HGPS cell (cell line): ENCODE measurements around the genes MTMR6, RNF6 and RPL21.

- RRBS, result no CpG with 5 or more reads among the region's 11 CpGs
Observed at GRCh38 chr13:24184843-24185423, 24.4 kb downstream of the SPATA13 start.

DNA sequence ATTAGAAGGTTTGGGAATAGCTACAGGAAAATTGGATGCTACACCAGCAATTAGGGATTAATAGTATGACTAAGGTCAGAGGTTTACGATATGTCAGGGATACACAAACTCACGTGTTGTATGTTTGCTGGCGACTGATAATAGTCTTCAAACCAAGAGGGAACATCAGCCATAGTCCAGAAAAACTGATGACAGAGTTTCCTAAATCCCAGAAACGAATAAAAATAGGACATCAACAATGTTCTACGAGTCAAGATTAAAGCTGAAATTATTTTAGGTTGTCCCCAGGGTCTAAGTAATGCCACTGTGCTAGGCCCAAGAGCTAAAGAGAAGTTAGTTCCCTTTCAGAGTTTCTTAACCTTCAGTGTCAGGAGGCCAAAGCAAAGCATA lies 25.8 kb downstream of the SPATA13 start:
- RRBS, result no CpG with 5 or more reads among the region's 5 CpGs

DNA sequence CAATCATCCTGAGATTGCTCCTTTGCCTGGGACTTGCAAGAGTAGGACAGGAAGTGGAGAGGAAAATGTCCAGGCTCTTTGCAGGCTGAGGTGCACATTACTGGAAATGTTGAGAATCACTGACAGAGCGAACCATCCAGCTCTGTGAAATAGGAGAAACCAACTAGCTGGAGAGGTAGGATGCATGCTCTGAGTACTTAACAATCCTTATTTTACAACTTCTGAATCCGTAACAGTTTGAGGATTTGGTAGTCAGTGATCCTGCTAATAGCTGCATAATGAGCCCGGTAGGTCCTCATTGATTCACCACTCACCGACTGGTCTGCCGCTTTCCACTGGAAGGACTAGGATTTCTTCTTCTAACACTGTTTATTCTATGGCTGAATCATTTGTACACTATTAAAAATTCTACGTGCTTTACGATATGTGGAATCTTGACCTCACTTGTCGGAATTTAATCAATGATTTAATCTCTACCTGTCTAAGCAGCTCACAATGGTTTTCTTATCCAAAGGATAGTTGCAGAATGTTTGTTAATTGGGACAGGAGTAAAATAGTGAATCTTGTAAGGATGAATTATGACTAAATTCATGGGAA lies 33.9 kb downstream of the SPATA13 start:
- RRBS, result no CpG with 5 or more reads among the region's 8 CpGs

DNA sequence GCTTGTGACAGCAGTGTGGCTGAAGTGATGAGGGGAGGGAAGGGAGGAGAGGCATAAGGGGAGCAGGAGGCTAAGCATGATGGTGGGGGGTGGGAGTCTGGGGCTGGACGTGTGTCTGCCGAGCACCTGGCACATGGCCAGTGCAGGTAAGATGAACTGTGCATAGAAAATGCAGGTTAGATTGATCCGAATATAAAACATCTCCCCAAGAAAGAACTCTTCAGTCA lies 27.4 kb upstream of the C1QTNF9 start:
- RRBS, result no CpG with 5 or more reads among the region's 3 CpGs

DNA sequence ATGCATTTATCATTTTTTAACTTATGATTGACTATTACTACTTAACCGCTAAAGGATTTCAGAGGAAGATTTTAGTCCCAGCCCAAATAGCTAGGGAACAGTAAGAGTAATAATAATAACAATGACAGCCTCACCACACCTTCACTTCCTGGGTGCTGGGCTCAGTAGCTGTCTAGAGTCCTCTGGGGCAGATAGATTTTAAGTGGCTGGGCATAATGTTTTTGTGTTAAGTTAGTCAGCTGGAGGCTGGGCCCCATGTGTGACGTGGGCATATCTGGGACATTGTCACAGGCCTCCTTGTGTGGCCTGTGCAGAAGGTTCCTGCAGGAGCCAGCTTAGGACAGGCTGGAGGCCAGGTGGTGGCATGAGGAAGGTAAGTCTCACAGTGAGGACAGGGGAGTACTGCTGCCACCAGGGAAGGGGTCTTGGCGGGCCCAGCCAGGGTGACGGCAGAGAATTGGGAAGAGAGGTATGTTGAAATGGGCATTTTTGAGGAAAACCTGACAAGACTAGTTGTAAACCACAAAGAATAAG lies 19.6 kb upstream of the C1QTNF9 start:
- RRBS, result no CpG with 5 or more reads among the region's 4 CpGs

DNA sequence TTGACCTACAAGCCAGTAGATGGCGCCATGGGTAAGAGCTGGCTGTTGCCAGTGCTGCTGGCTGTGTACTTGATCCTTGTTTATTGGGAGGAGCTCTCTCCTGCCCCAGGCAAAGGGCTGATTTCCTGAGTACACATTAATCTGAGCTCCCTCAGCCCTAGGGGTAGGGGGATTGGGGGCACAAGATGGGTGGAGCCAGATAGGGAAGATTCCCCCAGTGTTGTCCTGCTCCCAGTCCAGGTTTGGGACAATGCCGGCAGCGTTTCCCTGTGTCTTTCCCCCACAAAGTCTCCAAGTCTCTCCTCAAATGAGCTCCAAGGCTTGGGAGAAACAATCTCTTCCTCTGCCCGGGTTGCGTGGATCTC lies 67.9 kb upstream of the PARP4 start:
- RRBS, result no CpG with 5 or more reads among the region's 5 CpGs

DNA sequence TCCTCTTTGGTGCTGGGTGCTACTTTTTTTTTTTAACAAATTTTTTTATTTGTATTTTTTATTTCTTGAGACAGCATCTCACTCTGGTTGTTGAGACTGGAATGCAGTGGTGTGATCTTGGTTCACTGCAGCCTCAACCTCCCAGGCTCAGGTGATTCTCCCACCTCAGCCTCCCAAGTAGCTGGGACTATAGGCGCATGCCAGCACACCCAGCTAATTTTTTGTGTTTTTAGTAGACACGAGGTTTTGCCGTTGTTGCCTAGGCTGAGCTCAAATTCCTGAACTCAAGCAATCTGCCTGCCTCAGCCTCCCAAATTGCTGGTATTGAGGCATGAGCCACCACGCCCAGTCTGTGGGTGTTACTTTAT lies 81.9 kb upstream of the ATP12A start:
- RRBS, result no CpG with 5 or more reads among the region's 4 CpGs

- RRBS, result 72% methylated on average over 4 of the region's 17 CpGs
Observed at GRCh38 chr13:24618308-24619138, 61.7 kb upstream of the ATP12A start.

GRCh38 chr13:25018308-25019204 lies 77.4 kb upstream of the PABPC3 start:
- RRBS, result 5% methylated on average over 5 of the region's 68 CpGs

DNA sequence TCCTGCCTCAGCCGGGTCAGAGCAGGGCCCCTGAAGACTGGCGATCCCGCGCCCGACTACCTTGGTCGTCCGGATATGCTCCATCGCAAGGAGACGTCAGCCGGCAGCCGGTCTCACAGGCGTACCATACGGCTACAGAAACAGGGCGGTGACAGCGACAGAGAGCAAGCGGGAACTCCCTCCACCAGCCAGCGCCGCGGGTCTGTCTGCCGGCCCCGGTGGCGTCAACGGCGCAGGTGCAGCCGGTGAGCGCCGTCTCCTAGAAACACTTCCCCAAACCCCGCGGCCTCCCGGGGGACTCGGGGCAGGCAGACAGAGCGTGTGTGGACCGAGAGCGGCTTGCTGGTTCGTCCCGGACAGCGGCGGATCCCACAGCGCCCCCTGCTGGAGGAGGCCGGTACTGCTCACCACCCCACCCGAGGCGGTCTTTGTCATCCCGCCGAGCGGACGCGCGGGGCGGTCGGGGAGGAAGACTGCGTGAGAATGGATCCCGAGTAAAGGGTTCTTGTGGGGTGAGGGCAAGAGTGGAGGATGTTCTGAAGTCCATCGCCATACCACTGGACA lies at the start of gene MTMR6:
Gene MTMR6, minus strand, starts transcription at position 325 of the 564 bp plus-strand sequence.
- RRBS, result 1% methylated on average over 27 of the region's 53 CpGs

DNA sequence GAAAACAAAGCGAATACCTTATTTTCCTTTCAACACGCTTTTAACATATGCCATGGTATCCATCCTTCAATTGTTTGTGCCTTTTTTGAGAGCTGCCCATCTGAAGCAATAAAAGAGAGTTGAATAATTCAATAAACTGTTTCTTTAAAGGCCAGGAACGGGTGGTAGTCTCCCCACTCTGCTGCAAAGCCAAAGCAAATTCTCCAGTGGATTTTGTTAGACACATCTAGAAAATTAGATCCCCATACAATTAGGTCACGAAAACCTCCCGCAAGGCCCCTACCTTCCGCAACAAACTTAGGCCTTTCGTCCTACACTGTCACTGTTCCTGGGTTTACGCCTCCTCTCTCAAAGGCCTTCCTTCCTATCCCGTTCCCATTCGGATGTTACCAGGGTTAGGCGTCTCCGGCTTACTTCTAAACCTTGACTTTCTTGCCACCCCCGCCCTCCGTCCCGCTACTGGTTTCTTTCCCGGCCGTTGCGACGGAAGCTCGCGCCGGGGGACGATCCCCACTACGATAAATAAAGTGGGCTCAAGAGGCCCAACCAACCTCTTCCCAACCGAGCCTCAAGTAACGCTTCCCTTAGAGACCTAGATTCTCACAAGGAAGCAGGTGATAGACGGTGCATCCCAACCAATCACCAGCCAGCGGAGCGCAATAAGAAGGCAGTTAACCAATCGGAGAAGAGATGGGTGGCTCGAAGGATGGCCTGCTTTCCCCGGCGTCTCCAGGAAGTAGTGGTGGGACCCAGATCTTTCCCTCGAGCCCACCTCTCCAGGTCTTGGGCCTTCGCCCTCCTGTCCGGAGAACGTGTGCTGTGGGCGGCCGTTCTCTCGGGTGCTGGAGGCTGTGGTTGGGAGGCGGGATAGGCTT lies 646 bp downstream of the RNF6 start:
- RRBS, result 2% methylated on average over 14 of the region's 41 CpGs

DNA sequence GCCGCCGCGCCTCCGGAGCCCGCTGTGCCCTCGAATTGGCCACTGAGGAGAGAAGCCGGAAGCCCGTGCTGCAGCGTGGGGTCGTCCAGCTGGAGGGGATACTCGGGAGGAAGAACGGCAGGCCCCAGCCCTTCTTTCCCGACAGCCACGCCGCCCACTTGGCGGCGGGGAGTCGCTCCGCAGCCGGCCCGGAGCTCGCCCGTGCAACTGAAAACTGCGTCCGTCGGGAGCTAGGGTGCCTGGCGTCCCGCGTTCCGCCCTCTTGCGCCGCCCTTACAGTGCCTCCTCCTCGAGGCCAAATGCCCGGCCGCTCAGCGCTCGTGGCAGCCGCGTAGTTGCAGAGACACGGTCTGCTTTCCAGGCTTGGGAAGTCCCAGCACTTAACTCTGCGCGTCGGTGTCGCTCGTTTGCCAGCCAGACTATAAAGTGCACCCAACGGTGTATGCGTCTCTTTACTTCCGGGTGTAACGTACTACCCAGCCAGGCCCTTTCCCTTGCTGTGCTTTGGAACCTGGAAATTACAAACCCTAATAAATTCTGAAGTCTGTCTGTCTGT lies at the start of gene RNF6:
Gene RNF6, minus strand, starts transcription at position 209 of the 556 bp plus-strand sequence.
- RRBS, result 2% methylated on average over 13 of the region's 49 CpGs

- RRBS, result no CpG with 5 or more reads among the region's 10 CpGs
Observed at GRCh38 chr13:26264841-26266393, 11.5 kb downstream of the CDK8 start.

DNA sequence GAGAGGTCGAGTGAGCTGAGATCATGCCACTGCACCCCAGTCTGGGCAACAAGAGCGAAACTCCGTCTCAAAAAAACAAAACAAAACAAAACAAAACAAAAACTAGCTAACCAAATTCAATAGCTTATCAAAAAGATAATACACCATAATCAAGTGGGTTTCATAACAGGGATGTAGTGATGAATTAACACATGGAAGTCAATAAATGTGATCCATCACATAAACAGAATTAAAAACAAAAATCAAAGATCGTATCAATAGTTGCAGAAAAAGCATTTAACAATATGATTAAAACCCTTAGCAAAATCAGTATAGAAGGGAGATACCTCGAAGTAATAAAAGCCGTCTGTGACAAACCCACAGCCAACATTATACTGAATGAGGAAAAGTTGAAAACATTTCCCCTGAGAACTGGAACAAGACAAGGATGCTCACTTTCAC lies 31.3 kb downstream of the CDK8 start:
- RRBS, result no CpG with 5 or more reads among the region's 6 CpGs

DNA sequence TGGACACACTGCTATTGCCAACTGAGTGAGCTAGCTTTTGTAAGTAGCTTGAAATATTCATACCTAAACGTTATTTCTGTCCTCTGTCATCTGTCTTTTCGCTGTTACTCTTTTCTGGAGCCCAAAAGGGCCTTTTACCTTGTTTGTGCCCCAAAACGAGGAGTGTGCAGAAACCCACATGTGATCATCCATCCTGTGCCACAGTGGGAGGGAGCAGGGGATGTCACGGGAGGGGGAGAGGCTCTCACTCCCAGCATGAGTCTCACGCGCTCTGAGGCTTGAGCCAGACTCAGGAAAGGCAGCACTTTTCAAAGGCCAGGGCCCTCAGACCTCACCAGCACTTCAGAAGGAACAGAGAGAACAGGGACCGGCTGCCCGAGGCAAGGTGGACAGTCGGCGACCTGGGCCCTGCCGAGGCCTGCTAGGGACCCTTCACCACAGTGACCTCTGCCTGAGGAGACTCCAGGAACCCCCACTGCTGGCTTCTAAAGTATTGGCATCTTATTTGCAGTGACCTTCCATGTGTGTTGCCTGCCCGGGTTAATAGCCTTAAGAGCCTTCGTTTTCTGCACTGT lies 71.7 kb upstream of the WASF3 start:
- RRBS, result no CpG with 5 or more reads among the region's 13 CpGs

DNA sequence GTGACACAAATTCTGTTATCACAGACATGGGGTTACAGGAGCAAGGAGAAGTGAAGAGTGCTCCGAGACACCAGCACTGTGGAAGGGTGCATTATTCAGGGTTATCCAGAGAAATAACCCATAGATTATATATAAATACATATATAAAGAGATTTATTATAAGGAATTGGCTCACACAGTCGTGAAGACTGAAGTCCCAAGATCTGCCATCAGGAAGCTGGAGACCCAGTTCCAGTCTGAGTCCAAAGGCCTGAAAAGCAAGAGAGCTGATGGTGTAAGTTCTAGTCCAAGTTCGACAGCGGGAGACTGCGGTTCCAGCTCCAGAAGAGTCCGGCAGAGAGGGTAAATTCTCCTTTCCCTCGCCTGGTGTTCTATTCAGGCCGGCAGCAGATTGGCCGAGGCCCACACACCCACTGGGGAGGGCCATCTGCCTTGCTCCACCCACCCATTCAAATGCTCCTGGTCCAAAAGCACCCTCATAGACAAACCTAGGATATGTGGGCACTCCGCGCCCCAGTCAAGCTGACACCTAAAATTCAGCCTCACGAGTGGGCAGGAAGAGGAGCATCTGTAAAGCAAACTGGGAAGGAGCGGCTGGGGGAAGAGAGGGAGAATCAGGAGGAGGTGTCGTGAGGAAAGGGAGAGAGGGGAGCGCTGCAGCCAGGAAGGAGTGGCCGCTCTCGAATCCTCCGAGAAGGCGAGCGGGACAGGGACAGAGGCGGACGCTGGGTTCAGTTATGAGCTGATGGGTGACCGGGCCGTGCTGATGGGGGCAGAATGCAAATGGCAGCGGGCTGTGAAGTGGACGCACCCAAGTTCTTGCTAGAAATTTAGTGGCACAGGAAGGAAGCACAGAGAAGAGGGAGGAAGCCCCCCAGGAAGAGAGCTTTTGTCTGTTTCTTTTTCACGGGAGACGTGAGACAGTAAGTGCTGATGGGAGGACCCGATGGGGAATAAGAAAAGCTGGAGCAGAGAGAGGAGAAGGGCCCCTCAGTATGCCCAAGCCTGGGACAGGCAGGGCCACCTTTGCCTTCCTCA lies 137.0 kb downstream of the USP12 start:
- RRBS, result no CpG with 5 or more reads among the region's 29 CpGs

DNA sequence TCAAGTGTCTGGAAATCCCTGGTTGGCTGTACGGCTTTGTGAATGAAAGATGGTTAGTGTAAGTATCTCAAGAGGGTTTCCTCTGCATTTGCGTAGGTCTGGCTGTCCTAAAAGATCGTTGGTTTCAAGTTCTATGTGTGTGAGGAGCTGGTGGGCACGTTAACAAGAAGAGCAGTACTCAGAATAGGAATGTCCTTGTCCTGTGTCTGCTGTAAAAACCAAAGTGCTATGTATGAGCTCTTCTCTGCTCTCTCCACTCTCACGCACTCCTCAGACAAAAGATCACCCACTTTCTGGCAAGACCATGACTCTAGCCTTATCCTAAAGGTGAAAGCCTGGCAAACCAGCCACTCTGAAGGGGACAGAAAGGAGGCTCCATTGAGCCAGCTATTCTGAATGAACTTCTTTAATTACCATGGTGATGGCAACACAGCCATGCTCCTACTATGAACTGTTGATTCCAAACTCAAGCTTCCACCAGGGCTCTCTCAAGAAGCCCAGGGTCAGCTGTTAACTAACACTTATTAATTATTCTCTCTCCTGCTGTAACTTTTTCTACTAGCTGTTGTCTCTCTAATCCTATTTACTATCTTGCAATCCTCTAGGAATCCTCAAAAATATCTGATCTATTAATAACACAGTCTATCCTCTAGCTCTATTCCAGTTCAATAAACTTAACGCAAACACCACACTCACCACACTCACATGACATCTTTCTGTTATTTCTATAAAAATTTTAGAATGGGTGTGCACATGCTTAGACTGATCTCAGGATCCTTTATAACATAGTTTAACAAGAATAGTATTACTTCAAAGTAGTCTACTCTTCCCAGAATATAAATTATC lies 38.8 kb downstream of the USP12 start:
- RRBS, result no CpG with 5 or more reads among the region's 6 CpGs

DNA sequence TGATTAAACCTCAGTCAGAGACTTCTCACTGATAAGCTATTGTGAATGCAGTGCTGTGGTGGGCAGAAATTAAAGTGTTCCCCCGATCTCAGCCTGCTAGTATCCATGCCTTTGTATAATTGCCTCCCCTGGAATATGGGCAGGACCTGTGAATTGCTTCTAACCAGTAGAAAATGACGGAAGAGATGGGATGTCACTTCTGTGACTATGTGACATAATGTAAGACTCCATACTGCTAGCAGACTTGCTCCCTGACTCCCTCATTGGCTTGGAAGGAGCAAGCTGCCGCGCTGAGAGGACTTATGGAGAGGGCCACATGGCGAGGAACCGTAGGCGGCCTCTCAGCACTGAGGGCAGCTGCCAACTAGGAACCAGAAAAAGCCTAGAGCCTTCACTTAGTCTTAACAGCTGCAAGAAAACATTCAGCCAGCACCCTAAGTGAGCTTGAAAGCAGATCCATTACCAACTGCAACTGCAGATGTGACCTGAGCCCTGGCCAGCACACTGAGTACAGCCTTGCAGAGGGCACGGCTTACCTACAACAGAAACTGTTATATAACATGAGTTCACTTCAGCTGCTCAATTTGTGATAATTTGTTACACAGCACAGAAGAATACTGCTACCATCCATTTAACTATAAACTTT lies 33.9 kb downstream of the USP12 start:
- RRBS, result no CpG with 5 or more reads among the region's 8 CpGs

DNA sequence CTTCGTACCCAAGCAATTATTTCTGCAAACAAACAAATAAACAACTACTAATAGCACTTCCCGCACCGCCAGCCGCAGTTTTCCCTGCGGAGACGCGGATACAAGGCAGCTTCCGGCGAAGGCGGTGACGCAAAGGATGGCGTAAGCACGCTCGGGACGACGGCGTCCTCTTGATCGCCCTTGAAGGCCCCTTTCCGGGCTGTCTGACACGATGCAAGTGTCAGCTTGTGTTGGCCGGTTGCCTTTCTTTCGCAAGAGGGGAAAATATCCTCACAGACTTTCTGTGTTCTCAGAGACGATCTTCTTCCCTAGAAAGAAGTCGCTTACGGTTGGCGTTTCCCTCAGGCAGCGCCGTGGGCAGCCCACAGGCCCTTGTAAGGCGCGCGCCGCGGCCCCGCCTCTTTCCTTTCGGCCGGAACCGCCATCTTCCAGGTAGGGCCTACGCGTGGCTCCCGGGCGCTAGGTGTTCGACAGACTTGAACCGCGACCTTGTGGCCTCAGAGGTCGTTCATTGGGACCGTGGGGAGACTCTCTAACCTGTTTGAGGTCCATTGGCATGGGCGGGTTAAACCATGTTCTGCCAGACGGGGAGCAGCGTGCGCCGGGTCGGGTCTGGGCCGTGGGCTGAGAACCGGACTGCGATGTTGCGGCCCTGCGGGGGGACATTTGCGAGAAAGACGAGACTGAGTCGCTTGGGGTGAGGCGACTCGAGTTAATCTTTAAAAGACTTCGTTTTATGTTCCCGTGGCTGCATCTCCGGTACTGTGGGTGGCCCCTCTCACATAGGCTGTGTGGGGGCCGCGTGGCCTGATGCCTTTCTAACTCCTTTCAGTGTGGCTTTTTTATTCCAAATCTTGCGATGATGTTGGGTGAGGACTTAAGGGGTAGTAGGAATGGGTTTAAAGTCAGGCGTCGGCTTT lies at the start of gene RPL21:
Gene RPL21, plus strand, starts transcription at position 405 of the 920 bp plus-strand sequence.
- RRBS, result under 1% methylated on average over 15 of the region's 70 CpGs

DNA sequence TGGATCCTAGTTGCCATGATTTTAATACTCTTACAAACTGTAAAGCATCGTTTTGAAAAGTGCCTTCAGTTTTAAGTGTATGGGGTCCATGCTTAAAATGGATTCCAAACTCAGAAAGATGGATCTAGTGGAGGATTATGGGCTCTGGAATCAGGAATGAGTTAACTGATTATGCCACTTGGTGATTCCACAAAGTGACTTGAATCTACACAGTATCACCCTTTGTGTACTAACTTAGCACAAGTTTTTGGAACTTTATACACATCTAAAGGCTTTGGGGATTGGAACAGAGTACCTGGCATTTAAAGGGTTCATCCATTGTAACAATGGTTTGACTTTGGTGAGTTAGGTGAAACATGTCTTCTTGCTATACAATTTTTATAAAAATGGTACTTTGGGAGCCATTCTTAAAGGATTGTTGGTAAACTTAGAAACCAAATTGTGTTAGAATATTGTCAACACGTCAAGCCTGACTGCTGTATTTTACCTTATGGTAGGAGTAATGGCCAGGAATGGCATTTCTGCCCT lies 1.1 kb downstream of the RPL21 start:
- RRBS, result no CpG with 5 or more reads among the region's 2 CpGs